ENCODE measurements around the gene DSPP.

DNA sequence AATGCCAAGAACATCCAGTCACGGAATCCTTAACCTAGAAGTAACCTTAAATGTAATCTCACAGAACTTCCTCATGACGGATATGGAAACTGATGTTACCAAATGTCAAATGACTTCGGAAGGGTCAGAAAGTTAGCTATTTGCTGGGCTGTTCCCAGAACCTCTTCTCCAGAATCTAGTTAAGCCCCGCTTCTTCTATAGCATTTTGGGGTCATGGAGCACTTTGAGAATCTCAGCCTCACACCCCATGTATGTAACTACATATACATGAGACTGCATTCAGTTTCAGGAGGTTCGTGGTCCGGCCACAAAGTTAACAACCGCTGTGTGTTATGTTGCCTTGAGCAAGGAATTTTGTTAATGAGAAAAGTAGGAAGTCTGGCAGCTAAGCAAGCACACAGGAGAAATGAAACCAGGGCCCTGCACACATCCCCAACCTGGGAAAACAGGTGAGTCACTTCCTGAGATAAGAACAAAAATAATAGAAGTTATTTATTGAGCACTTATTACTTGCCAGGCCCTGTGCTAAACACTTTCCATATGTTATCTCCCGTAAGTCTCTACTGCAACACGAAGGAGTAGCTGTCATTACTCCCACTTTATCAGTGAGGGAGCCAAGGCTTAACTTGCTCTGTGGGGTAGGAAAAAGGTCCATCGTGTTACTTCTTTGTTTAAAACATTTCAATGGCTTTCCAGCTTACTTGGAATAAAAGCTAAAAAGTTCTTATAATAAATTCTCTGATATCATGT lies 36.0 kb upstream of the PLAC8 start:
- CAGE, long polyA plus RNA = no peak
- RRBS = no CpG with 5 or more reads among the region's 10 CpGs

- CAGE, long polyA plus RNA = no peak
- RRBS = no CpG with 5 or more reads among the region's 3 CpGs
Measured at GRCh38 chr4:83262582-83263222, 21.9 kb downstream of the COQ2 start.

DNA sequence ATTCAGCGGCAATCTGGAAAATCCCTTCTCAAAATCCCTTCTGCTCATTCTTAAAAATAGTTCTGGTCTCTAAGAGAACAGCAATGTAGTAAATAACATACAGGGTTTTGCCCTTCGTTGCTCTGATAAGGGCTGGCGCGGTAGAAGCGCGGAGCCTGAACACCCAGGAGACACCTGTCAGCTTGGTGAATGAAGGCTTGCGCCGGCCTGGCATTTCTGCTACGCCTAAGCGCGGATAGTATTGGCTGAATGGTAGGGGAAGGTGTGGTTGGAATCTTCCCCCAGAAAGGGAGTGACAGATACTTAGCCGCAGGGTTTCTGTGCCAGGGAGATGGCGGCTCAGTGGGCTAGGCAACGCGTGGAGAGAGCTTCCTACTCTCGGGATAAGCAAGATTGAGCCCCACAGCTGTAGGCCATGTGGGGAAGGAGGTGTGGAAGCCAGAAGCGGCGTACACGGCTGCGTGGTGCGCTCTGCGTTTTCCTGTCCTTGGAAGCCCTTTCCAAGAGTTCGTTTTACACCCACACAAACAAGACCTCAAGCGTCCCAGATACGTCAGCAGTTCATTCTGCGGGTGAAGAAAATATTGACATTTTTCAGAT lies 490 bp upstream of the GPAT3 start:
- CAGE, long polyA plus RNA = no peak
- RRBS = no CpG with 5 or more reads among the region's 26 CpGs

DNA sequence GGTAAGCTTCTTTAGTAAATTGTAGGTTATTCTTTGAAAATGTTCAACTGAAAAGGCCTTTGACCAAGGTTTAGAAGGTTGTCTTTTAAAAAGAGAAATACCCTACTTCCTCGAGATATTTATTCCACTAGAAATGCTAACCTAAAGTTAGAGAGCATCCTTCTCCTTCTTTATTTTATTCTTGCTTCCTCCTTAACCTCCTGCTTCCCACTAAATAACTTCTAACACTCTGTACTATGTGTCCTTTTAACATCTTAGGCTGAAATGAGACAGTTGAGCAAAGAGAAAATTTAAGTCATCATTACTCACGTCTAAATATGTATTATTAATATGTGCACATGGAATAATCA lies 267.1 kb downstream of the NKX6-1 start:
- CAGE, long polyA plus RNA = no peak
- RRBS = no CpG with 5 or more reads among the region's 2 CpGs

- CAGE, long polyA plus RNA = no peak
- RRBS = 20% methylated on average over 15 of the region's 66 CpGs
Measured at GRCh38 chr4:84496640-84497588, 2.2 kb downstream of the NKX6-1 start.

- CAGE, long polyA plus RNA = no peak
- RRBS = no CpG with 5 or more reads among the region's 34 CpGs
Measured at GRCh38 chr4:84582198-84582807, 624 bp upstream of the CDS1 start.

DNA sequence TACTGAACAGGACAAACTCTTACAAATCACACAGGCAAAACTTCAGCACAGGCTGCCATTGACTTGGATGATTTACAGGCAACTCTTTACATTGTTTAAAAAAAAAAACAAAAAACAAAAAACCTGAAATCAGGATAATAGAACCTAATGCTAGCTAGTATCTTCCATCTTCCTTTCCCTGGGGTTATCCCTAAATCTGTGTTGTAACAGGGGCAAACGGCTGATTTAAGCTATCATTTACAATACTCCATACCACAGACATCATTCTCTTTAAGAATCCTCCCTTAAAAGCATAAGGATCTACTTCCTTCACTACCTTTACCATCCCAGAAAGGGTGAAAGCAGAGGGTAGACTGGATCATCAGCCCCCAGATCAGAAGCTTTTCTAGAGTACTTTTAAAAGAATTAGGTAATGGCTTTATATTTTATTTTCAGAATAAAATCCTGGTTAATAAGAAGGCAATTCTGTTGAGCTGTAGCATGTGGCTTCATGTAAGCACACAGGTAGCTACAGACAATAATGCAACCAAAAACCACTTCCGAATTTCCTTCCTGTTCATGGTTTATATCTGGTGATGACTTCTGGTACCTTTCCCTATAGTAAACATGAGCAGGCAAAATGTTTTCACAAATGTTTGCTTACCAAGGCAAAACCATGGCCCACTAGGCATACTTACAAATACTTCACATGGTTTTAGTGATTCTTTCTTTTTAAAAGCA lies 144.4 kb downstream of the CDS1 start:
- CAGE, long polyA plus RNA = no peak
- RRBS = no CpG with 5 or more reads among the region's 2 CpGs

DNA sequence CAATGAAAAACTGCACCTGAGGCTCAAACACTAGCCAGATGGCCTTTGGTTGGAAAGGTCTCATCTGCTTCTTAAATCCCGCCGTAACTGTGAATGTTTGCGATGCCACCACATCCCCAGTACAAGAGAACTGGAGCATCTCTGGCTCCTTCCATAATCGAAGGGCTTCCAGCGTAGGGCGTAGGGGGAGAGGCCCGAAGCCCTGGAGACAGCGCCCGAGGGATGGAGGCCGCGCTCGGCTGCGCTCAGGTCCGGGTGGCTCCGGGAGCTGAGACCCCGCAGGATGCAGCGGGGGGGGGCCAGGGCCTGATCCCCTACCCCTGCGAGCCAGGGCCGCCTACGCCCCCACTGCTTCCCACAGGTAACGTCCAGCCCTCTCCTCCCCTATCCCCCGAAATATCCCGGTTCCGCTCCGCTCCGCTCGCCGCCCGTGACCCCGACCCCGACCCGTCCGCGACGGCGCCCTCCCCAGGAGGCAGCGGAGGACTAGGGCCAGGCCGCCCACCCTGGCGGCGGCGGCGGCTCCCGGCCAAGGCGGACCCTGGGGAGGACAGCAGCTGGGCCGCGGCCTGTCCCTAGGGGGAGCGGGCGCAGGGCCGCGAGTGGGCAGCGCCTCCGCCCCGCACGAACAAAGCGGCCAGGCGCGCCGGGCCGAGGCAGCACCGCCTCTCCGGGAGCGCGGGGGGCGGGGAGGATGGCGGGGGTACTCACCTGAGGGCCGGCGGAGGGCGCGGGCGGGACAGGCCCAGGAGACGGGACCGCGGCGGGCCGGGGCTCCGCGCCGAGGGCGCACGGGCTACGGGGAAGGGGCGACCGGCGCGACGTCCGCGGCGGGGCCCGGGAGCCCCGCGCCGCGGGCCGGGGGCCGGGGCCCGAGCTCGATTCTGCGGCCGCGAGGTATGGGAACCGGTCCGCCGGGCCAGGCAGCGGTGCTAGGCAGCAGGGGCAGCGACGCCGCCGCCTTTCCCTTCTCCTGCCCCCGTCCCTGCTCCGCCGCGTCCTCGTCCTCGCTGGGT lies 684 bp downstream of the WDFY3 start:
- CAGE, long polyA plus RNA = no peak
- RRBS = 2% methylated on average over 31 of the region's 115 CpGs

DNA sequence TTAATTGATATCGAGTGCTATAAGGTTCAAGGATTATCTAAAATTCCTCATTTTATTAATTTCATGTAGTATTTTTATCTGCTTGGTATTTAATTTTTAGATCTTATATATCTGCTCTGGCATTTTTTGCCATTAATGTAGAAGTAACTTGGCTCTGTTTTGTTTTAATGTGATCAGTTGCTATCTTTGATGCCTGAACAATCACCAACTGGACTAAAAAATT lies 18.2 kb upstream of the ARHGAP24 start:
- CAGE, long polyA plus RNA = no peak
- RRBS = no CpG with 5 or more reads among the region's 1 CpG

- CAGE, long polyA plus RNA = no peak
Measured at GRCh38 chr4:85514383-85514776, 39.4 kb downstream of the ARHGAP24 start.

GRCh38 chr4:85894638-85894937 lies 419.6 kb downstream of the ARHGAP24 start:
- CAGE, long polyA plus RNA = no peak
- RRBS = no CpG with 5 or more reads among the region's 2 CpGs

DNA sequence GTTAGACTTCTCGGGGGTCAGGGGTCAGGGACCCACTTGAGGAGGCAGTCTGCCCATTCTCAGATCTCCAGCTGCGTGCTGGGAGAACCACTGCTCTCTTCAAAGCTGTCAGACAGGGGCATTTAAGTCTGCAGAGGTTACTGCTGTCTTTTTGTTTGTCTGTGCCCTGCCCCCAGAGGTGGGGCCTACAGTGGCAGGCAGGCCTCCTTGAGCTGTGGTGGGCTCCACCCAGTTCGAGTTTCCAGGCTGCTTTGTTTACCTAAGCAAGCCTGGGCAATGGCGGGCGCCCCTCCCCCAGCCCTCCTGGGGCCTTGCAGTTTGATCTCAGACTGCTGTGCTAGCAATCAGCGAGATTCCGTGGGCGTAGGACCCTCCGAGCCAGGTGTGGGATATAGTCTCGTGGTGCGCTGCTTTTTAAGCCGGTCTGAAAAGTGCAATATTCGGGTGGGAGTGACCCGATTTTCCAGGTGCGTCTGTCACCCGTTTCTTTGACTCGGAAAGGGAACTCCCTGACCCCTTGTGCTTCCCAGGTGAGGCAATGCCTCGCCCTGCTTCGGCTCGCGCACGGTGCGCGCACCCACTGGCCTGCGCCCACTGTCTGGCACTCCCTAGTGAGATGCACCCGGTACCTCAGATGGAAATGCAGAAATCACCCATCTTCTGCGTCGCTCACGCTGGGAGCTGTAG lies 284.0 kb downstream of the MAPK10 start:
- CAGE, long polyA plus RNA = no peak
- RRBS = no CpG with 5 or more reads among the region's 29 CpGs

GRCh38 chr4:86582456-86582867 lies 11.7 kb upstream of the PTPN13 start:
- CAGE, long polyA plus RNA = no peak
- RRBS = no CpG with 5 or more reads among the region's 2 CpGs

DNA sequence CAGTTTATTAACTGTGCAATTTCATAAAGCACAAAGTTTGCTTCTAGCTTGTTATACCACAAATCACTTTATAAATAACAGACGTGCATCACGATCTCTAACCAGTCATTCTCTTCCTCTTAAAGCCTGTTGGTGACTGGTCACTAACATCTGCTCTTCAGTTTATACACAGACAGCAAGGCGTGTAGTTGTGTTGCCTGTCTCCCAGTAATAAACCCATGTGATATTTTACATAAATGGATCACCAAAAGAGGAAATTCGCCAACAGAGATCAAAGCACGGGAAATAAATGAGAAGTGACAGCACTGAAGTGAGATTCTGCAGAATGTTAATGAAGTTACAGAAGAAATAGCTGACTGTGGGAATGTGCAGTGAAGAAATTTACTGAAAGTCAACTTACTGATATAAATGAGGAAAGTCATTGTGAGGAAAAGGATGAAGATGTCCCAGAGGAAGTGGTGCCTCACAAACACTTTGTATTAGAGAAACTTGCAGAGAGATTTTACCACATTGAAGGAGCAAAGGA lies 47.0 kb downstream of the AFF1 start:
- CAGE, long polyA plus RNA = no peak
- RRBS = no CpG with 5 or more reads among the region's 5 CpGs

DNA sequence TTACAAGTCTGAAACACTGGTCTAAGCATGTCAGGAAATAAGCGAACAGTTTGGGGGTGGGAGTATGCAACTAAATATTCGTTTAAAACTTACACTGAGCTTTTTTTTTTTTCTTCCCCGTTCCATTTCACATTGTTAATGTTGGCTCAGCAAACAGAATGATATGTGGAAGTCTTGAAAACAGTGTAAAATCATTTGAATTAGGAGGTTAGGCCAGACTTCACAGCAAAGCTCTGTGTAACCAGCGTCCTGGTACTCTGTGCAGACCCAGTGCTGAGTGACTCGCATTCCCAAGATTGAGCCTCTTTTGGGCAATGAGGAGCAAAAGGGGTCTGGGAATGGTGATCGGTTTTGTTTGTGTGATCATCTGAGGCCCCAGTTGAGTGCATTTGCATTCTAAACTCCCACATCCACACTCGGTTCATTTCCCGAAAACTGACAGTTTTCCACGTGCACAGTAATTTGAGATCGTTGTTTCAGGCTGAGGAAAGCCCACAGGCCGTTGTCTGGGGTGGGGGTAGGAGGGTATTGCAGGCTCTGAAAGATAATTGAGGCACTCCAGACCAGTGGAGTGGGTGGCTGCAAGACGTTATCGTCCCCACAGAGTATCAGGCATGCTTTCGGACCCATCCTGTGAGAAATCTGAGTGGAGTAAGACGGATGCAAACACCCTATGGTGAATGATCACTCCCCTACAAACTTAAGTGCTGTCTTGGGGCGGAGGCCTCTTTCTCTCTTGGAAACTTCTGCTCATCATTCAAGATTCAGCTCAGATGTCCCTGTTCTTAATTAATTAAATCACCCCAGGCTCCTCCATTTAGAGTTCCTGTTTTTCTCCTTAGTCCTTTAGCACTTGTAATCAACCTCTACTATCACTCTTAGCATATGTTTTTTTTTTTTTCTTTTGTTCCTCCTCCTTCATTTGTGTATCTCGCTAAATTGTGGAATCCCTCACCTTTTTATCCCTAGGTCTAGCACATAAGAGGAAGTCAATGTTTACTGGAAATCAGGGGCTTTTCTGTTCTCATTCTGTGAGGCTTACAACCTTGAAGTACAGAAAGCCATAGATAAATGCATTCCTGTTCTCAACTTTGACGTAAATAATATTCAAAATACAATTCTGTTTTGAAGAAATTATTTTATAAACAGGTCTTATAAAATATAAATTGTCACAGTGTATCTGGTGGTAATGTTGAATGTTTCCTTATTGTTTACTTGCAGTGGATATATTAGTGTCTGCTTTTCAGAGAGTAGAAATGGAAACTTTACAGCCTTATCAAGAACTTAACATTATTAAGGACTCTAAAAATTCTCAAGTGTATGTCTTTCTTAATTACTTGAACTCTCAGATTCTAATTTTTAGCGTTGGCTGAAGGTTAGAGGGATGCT lies 96.2 kb downstream of the AFF1 start:
- CAGE, long polyA plus RNA = no peak
- RRBS = no CpG with 5 or more reads among the region's 19 CpGs

- CAGE, long polyA plus RNA = no peak
- RRBS = no CpG with 5 or more reads among the region's 8 CpGs
Measured at GRCh38 chr4:87079046-87079721, 141.2 kb downstream of the KLHL8 start.

GRCh38 chr4:87321765-87322471 lies 764 bp downstream of the HSD17B13 start:
- CAGE, long polyA plus RNA = no peak
- RRBS = no CpG with 5 or more reads among the region's 7 CpGs

GRCh38 chr4:87523420-87523743 lies 5.8 kb downstream of the SPARCL1 start:
- CAGE, long polyA plus RNA = no peak
- RRBS = no CpG with 5 or more reads among the region's 4 CpGs

DNA sequence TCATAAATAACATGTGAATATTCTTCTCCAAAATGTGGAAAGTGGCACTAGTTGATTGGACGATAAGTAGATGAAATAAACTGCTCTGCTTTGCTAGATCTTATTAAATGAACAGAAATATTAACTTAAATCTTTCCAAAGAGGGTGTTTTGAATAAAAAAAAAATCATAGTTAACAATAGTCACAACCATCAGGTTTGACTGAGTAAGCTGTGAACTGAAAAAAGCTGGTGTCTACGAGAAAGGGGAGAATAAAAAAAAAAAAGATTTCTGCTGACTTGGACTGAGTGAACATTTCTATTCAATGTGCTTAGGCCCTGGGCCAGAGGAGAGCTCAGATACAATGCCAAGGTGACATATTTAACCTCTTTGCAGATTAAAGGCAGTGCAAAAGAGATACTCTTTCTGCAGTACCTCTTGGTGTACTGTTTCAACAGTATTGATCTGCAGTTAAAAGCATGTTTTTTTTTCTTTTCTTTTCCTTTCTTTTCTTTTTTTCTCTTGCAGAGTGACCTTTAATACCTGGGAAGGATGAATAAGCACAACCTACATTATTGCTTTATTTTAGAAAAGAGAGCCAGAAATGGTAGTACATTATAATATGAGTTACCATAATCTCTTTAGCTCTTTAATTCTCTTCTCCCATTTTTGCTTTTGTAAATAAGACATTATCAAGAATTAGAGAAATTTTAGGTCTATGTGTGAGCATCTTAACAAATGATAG lies 1.3 kb downstream of the SPARCL1 start:
- CAGE, long polyA plus RNA = no peak
- RRBS = no CpG with 5 or more reads among the region's 2 CpGs

DNA sequence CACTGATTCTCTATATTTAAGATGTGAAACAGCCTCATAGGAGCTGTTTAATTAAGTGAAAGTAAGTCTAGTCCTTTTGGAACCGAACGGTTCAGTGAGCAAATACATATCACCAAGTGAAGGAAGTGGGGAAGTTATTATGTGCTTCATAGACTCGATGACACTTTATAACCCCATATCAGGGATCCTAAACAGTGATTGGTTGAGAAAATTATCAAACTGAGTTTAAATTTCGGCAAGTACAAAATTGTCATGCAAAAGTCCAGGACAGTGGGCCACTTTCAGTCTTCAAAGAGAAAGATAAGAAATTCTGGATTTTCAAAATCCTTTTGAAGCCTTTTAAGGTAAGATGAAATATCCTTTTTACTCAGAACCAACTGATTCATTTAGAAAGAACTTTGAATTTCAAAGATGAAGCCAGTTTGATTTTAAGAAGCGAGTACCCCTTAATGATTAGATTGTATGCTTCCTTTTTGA lies at the start of gene DSPP:
DSPP (plus strand) TSS at position 253 of the 477 bp plus-strand sequence.
- CAGE, long polyA plus RNA = no peak
- RRBS = no CpG with 5 or more reads among the region's 5 CpGs

Measured in osteoblast (primary cell).